Mammary microvascular endothelial cell (primary cell): ENCODE measurements around the gene PEX10.

GRCh38 chr1:2248942-2249660 is 21.0 kb downstream of the SKI start:
- RAMPAGE, long total RNA: no peak

DNA sequence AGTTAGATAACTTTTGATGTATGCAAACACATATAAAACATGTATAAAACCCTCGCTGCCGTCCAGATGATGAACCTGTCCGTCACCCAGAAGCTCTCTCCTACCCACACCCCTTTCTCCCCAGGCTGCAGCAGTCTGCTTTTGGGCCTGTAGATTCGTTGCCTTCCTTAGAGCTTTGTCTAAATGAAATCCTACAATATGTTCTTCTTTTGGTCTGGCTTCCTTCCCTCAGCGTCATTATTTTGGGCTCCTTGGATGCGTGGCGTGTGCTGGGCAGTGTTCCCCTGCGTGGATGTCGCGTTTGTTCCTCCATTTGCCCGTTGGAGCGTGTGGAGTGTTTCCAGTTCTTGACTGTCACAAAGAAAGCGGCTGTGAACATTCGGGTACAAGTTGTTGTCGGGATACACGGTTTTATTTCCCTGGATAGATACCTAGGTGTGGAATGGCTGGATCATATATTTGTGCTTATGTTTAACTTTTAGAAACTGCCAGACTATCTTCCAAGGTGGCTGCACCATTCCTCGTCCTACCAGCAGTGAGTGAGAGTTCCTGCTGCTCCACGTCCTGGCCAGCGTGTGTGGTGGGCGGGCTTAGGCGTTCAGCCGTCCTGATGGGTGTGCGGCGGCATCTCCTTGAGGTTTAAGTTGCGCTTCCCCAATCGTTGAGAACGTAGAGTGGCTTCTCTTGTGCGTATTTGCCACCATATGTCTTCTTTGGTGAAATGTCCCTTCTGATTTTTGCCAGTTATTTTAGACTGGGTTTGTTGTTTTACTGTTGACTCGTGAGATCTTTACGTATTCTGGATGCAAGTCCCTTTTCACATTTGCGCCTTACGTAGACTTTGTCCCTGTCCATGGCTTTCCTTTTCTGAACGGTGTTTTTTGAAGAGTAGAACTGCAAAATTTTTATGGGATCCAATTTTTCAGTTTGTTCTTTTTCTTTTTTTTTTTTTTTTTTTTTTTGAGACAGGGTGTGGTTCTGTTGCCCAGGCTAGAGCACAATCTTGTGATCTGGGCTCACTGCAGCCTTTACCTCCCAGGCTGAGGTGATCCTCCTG is 31.8 kb downstream of the SKI start:
- RAMPAGE, long total RNA: no peak

DNA sequence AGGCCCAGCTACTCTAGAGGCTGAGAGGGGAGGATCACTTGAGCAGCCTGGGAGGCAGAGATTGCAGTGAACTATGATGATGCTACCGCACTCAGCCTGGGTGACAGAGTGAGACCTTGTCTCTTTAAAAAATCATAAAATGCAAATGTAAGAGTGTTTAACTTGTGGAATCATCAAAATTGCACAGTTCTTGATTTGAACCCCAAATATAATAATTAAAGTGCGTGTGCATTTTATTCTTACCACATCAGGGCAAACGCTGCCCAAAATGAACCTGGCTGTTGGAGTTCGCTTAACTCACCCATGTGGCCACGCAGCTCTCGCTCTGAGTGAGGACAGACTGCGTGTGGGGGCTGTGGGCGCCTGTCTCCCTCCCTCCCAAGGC is 58.2 kb downstream of the SKI start:
- RAMPAGE, long total RNA: no peak

GRCh38 chr1:2288299-2288783 is 60.2 kb downstream of the SKI start:
- RAMPAGE, long total RNA: no peak

DNA sequence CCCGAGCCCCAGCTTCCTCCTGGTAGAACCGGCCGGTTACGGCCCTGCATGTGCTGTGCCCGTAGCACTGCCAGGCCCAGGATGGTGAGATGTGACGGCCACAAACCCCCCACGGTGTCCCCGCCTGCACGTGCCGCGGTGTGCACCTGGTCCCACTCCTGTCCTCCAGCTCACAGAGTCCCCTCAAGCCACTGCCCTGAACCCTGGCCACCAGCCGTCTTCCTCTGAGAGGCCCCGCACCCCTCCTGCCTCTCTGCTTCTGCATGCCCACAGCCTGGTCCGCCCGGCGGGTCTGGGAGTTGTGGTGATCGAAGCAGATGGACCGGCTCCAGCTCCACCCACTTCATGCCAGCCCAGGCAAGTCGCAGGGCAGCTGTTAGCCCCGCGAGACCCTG is 55.4 kb downstream of the MORN1 start:
- RAMPAGE, long total RNA: no peak

- RAMPAGE, long total RNA: no peak
Measured at GRCh38 chr1:2390902-2391365, 420 bp downstream of the MORN1 start.

- RAMPAGE, long total RNA: no peak
Measured at GRCh38 chr1:2399090-2399675, 7.5 kb downstream of the RER1 start.

DNA sequence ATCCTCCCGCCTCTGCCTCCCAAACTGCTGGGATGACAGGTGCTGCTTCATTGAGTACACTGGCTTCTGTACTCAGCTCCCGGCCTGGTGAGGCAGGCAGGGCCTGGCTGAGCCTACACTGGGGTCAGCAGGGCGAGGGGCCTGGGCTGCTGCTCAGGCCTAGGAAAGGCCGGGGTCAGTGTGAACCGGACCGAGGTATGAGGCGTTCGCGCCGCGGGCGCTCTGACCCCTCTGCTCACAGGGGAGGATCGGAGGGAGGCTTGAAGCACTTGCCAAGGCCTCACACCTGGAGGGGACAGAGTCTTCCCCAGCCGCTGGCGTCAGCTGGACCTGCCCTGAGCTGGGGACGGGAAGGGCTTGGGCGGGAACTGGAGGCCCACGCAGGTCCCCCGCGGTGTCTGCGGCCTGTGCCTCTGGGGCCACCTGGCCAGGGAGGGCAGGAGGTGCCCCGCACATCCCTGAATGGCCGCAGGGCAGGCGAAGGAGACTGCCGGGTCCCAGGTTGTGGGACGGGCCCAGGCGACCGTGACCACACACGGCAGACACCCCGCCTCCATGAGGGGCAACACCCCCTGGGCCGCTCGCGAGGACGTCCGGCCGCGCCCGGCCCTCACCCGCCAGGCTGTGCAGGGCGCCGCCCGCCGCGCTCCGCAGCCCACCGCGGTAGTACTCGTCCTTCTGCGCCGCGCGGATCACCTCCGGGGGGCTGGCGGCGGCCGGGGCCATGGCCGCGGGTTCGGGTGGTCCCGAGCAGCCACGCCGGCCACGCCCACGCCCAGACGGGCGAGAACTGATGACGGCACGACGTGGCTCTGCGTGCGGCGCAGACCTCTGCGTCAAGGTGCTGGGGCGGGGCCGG is at the start of gene PEX10:
Gene PEX10 (minus strand): TSS at position 788 of the 859 bp plus-strand sequence.
- RAMPAGE, long total RNA: no peak

DNA sequence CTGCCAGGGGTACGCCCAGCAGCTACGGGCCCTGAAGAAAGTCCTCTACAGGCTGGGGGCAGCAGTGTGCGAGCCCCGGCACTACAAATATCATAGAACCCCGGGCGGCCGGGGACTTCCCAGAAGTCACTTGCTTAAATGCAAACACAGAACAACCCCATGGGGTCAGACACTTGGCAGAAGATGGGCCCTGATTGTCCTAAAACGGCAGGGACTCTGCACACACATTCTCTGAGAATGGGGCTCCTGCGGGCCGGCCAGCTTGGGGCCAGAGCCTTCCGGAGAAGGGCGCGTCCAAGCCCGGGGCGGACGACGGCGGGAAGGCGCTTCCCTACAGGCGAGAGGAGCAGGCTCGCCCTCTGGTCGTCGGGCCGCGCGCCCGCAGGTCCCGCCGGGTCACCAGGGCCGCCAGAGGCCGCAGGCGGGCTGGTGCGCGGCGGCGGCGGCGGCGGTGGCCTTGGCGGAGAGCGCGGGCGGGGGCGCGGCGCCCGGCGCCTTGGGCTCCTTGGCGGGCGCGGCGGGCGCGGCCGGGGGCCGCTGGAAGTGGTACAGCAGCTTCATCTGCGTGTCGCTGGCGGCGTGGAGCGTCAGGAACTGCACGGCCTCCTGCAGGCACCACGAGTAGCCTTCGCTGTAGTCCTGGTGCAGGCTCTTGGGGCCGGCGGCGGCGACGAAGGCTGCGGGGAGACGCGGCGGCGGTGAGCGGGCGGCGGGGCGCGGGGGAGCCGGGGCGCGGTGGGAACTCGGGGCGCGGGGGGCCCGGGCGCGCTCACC is 803 bp downstream of the HES5 start:
- RAMPAGE, long total RNA: no peak

- RAMPAGE, long total RNA: no peak
Measured at GRCh38 chr1:2535224-2535929, 5.3 kb upstream of the HES5 start.

GRCh38 chr1:2540561-2541307 is 10.7 kb upstream of the HES5 start:
- RAMPAGE, long total RNA: no peak

DNA sequence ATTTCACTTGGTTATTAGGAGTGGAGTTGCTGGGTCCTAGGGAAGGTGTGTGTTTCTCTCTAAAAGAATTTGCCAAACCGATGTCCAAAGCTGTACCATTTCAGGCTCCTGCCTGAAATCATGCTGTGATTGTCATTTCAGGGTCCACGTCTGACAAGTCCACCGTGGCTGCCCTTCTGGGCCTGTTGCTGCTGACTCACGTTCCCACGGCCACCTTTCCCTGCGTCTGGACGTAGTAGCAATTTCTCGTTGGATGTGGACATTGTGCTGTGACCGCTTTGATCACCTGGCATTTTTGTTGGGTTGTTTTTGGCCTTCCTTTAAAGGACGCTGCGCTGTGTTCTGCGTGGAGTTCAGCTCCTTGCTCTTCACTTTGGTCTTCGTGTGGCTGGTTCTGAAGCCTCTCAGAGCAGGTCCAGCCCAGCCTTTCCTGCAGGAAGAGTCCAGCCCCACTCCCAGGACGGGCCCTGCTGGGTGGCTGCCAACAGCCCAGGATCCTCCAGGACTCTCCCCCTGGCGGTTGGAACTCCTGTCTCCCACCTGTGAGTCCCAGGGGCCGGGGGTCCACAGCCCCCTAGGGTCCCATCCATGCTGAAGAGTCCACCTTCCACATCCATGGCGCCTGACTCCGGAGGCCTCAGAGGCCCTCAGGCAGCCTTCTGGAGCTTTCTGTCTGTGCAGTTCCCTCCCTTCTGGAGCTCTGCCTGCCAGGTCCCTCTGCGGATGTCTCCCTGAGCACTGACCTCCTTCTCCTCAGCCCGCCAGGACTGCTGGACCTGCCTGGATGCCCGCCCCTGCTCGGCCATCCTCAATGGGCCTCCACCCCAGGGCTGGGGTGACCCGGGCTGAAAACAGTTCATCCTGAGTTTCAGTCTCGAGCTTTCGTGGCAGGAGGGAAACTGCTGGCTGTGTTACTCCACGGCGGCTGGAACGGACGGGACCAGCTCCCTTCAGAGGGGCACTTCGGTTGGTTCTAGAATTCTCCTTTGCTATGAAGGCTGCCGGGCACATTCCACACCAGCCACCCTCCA is 4.6 kb upstream of the TNFRSF14 start:
- RAMPAGE, long total RNA: no peak

DNA sequence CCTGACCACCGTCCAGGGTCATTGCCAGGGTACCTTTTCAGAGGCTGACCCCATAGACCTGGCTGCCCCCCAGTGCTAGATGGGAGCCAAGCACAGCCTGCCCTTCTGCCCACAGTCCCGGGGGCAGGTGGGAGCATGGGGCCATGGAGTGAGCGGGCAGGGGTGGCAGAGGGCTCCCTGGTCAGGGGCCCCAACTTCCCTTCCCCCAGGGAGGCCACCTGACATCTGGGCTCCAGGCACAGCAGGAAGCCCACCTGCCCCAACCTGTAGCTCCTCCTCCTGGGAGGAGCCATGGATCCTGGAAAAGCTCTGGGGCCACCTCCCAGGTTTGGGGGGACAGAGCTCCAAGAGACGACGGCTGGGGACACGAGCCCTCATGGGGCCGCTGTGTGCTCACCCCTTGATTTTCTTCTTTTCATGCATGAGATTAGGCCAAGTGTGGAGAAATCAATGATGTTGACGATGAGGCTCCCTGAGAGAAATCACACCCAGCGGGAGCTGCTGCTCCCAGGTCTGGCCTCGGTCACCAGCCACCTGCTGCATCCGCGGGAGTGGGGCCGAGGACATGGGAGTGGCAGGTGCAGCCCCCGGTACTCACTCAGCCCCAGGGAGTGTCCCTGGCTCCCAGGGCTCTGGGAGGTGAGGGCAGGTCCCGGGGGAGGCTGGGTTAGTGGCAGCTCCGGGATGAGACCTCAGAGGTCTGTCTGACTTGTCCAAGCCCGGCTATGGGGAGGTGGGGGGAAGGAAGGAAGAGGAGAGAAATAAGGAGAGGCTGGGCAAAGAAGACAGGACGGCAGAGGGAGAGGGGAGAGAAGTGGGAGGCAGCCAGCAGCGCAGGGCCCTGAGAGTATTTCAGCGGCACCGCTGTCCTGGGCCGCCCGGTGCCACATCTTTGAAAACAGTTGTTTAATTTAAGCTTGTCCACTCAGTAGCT is 8.7 kb downstream of the TNFRSF14 start:
- RAMPAGE, long total RNA: no peak

DNA sequence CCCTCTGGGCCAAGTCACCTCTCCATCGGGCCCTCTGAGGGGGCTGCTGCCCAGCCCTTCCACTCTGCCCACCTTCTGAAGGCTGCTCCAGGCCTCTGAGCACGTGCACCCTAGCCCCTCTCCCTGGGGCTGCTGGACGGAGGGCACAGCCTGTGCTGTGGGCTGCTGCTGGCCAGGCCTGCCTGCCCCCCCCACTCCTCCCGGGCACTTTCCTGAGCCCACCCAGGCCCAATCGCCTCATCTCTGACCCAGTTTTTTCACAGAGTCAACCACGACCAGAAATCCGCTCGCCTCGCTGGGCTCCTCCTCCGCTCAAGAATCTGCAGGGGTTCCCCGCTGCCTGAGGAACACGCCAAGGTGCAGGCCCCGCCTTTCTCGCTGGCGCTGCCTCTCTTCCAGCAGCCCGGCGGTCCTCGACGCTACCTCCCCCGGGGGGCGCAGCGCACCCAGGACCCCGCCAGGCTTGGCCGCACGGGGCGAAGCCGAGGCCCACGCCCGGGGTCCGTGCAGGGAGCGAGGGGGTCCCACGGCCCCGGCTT is 9.6 kb upstream of the MMEL1 start:
- RAMPAGE, long total RNA: no peak

GRCh38 chr1:2840085-2840397 is 38.5 kb upstream of the TTC34 start:
- RAMPAGE, long total RNA: no peak

DNA sequence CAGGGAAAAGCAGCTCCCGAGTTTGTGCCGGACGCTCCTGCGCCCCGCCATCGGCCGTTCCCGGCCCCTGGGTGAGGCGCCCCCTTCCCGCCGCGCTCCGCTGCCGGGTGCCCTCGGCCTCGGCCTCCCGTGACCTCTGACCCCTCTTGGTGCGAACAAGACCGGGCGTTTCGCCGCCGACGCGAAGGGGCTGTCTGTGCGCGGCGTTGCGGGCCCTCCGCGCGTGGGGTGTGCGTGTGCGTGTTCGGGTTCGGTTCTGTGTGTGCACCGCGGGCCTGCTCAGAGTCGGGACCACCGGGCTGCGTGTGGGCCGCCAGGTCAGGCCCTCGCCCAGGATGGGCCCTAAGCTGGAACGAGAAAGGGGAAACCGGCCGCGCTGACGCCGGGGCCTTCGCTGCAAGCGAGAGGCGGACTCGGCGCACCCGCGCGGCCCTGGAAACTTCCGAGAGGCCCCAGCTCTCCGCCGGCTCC is 1.8 kb downstream of the PRDM16 start:
- RAMPAGE, long total RNA: no peak

DNA sequence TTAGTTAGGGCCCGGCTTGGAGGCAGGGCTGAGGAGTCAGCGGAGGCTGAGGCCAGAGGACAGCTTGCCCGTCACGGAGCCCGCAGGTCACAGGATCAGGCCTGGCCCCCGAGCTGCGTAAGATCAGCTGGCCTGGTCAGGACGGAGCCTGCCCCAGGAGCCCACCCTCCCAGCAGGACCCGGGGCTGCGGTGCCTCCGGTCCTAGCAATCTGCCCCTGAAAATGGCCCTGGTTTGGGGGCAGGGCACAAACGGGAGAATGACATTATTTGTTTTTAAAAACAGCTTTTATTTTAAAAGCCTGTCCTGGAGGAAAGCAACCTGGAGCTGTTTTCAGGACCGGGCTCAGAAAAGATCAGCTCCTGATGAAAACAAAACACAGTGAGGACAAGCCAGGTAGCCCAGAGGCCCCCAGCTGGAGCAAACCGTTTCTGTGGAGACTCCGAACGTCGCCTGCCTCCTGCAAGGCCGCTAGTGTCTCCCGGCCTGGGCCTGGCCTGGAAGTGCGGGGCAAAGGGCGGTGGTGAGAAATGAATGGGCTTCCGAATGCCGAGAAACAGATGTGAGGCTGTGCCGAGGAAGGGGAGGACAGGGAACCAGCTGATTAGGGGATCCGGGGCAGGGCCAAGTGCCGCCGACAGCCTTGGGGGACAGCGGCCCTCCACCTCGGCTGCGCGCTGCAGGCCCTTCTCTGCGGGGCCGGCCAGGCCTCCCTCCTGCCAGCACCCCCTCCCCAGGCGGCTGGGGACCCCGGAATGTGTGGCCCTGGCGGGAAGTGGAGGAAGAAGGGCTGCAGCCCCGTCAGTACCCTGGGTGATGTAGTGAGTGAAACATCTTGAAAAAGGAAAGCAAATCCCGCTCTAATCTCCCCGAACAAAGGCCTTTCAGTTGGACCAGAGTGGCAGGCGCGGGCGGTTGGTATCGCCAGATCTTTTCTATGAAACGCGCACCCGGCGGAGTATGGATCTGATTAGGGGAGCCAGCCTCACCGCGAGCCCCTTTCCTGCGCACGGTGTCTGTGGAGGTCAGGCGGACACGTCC is 52.4 kb downstream of the PRDM16 start:
- RAMPAGE, long total RNA: no peak

DNA sequence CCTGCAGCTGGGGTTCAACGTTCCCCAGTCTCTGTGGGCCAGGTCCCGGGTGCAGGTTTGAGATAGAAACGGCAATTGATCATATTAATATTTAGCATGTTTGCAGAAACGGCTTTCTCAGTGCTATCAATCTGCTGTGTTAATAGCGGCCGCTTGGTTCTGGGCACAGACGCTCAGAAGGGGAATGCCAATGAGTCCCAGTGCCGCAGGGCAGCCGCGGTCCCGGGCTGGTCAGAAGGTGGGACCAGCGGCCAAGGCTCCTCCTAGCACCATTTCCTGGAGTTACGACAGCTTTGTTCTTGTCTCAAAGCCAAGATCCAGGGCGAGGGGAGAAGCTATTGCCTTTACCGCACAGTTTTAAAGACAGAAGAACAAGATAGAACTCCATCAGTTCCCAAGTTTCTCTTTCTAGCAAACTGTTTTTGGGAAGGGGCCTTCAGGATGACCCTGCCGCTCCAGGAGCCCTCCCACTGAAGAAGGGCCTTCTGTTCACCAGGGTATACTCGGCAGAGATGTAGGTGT is 105.9 kb downstream of the PRDM16 start:
- RAMPAGE, long total RNA: no peak

GRCh38 chr1:3247276-3247702 is 178.3 kb downstream of the PRDM16 start:
- RAMPAGE, long total RNA: no peak

DNA sequence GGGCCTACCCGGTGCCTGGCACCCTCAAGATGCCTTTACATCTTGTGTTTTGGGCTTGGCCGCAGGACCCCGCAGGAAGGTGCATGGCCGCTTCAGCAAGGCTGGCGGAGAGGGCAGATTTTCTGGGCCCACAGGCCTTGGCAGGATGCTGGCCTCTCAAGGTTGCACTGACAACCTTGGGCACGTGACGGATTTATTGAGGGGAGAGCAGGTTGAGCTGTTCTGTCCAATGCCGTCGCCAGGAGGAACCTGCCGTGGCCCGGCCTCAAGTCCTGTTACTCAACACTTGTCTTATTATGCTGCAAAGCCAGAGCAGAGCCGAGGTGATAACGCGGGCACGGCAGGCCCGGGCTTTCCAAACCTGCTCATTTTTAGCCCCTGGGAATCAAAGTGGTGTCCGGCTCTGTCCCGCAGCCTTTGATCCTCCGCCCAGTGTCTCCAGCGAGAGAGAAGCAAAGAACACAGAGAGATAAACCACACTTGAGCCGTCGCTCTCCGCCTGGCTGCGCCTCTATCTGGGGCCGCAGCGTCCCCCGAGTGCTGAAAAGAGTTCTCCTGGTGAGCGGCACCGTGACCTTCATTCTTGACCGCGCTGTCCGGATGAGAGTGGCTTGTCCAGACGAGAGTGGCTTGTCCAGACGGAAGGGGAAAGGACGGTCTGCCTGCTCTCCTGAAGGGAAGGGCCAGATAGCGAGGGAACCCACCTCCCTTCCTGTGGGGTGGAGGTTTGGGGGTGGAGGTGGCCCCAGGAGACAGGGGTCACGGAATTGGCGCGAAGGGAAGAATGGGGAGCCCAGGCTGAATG is 162.3 kb upstream of the ARHGEF16 start:
- RAMPAGE, long total RNA: no peak